Neutrophil (primary cell): ENCODE results near the genes NCR3LG1 and SAA4.

- PRO-cap = no peak
Measured at GRCh38 chr11:16193636-16194554, 162.5 kb downstream of the SOX6 start.

- PRO-cap = no peak
Measured at GRCh38 chr11:16739209-16739926, 921 bp downstream of the C11orf58 start.

GRCh38 chr11:16751073-16751796, 12.8 kb downstream of the C11orf58 start:
- PRO-cap = no peak

DNA sequence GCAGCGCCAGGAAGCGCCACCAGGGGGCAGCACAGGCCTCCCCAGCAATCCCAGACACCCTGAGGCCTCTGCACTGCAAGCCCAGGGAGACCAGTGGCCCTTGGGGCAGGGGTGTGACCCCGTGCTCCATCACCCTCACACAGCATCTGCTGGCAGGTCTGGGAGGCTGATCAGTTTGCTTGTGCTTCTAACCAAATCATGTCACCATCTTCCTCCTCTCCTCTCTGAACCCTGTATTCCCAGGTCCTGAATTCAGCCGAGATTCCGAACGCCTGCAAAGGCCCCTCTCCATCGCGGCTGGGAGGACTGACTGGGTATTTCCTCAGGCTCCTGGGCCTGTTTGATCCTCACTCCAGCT, 50.1 kb downstream of the C11orf58 start:
- PRO-cap = no peak

DNA sequence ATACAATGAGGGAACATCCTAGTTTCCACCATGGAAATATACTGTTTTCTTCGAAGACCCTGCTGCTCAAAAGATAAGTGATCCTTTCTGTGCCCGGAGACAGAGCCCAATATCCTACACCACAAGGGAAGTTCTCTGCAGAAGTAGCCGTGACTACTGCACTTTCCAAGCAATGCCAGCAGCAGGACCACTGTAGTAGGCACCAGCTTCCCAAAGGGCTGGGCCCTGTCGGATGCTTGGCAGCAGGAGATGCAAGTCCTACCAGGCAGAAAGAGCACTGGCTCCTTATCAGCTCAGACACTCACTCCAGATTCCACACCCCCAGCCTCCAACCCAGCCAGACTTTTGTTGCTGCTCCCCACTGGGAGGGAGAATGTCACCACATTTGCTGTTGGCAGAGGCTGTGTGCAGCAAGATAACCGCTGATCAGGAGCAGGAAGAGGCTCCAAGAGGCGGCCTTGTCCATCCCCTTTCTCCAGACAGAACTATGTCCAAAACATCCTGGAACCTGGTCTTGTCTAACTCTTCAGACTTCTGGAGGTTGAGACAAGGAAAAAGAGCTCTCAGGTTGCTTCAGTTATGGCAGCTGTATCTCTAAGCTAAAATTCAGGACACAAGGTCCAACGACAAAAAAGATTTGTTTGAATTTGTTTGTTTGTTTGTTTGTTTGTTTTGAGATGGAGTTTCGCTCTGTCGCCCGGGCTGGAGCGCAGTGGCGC, 118.8 kb downstream of the C11orf58 start:
- PRO-cap = no peak

DNA sequence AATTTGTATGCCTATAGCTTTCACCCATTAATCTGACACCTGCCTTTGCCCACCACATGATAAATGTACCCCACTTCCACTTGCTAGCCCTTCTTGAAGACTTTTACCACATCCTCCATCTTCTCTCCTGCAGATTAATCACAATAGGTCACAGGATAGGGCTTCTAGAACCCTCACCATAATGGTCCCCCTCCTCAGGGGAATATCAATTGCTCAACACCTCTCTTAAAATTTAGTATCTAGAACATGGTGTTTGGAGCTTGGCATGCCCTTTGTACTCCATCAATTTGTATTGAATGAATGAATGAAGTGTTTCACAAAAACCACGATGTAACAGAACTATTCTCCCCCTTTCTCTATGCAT, 126.4 kb downstream of the C11orf58 start:
- PRO-cap = no peak

- PRO-cap = no peak
Measured at GRCh38 chr11:16920460-16921041, 93.7 kb downstream of the PLEKHA7 start.

DNA sequence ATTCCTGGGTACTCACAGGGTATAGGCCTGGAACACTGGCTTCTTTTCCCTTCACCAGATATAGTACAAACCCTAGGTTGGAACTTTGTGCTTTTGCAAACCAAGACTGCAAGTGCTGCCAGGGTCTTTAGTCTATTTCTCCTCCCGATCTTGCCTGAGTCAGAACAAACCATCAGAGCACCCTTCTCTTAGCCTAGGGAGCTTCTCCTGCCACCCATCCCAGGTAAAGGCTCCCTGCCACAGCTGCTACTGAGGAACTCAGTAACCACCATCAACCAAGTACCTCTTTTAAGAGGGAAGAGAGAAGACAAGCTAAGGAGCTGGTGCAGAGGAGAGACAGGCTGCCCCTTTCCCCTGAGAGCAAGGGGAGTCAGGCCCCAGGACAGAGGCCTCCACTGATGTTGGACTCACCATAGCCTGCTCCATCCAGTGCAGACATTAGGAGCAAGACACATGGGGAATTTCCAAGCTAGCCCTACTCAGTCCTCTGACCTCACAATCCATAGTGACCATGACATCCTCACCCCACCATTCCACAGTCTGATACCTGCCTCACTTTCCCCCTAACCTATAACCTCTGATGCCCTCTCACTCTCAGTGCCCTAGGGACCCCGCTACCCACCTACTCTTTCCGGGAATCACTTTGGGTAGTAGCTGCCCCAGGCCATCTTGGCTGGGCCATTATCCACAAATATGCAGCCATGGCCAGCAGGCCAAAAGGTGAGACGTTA, 91.5 kb downstream of the PLEKHA7 start:
- PRO-cap = no peak

DNA sequence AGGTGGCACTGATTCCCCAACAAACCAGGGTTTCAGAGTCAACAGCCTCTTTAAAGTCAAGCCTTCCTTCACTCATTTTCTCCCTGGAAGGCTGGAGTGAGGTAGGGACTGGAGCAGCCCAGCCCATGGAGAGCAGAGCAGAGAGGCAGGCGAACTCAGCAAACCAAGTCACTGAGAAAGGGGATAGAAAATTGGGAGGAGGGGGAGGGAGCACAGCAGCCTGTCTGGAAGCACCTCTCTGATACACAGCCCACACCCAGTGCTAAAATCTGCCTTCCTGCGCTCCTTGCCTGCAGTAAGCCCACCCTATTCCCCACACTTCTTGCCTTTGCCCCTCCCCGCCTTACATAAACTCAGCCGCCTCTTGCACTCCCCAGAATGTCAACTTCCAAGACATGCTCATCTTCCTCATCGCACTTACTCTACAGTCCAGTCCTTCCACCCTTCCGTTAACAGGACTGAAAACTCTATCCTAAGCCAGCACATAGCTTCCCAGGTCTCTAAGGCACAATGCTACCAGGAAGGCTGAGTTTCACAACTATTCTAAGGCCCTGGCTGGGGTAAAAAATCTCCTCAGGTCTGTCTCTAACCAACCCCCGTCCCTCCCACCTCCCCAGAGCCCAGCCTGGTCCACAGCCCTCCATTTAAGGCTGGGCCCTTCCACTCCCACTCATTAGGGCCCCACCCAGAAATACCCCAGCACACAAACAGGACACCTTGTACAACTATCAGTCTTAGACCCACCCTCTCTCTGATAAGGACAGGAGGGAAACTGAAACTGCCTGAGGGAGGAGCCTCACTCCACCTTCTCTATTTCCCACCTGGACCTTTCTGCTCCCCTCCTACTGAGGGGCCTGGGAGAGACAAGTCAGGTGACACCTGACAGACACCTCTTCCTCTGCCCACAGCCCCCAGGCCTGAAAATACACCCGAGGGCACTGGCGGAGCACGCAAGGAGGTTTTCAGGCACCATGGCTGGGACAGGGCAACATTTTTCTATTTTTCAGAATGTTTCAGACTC, 90.5 kb downstream of the PLEKHA7 start:
- PRO-cap = no peak

DNA sequence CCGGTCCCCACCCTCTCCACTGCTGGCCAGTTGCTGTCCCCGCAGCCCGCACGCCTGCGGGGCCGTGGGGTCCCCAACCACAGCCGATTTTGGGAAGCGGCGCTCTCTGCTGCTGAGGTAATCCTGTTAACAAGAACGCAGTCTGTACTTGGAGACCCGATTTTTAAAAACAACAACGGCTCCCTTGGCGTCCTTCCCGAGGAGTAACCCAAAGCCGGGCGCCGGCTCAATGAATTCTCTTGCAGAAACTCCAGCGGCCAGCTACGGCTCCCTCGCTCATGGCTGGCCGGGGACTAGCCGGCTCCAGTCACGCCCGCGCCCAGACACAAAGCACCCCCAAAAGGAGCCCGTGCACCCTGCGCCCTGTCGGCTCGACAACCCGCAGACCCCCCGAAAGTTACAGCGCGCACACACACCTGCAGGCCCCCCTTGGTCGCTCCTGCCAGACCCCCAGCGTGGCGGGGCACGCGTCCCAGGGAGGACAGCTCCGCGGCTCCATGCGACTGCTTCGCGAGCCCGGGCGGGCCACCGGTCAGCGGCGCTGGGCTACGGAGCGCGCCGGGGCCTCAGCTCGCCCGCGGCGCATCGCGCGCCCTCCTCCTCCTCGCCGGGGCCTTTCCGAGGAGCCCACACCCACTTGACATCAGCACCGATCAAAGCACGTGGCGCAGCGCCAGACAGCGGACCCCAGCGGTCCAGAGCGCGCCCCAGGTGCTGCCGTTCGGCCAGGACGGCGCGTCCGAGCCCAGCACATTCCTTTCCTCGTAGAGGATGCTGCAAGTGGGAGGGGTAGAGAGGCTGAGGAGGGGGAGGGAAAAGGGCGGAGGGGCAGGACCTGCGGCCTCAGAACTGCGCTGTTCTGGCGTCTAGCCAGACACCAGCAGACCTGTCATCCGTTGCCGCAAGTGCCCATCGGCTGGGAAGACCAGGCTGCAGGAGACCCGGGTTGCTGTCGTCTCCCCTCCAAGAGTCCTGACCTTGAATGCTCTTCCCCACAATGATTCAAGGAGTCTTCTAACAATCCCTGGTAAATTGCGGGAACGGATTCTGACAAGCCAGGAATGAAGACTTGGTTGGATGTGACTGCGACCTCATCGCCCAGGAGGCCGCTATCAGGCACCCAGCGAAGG, 88.7 kb downstream of the PLEKHA7 start:
- PRO-cap = no peak

GRCh38 chr11:16992958-16994036, 20.9 kb downstream of the PLEKHA7 start:
- PRO-cap = no peak

- PRO-cap = no peak
Measured at GRCh38 chr11:17015698-17016108, 1.5 kb upstream of the PLEKHA7 start.

GRCh38 chr11:17351520-17352203, at the start of gene NCR3LG1:
Gene NCR3LG1, plus strand, starts transcription at chr11:17351800.
- PRO-cap = unidirectional peak, plus-strand start at chr11:17351802

GRCh38 chr11:17497957-17498556, 21.4 kb upstream of the ABCC8 start:
- PRO-cap = no peak

- PRO-cap = no peak
Measured at GRCh38 chr11:17522572-17523541, 21.4 kb downstream of the USH1C start.

DNA sequence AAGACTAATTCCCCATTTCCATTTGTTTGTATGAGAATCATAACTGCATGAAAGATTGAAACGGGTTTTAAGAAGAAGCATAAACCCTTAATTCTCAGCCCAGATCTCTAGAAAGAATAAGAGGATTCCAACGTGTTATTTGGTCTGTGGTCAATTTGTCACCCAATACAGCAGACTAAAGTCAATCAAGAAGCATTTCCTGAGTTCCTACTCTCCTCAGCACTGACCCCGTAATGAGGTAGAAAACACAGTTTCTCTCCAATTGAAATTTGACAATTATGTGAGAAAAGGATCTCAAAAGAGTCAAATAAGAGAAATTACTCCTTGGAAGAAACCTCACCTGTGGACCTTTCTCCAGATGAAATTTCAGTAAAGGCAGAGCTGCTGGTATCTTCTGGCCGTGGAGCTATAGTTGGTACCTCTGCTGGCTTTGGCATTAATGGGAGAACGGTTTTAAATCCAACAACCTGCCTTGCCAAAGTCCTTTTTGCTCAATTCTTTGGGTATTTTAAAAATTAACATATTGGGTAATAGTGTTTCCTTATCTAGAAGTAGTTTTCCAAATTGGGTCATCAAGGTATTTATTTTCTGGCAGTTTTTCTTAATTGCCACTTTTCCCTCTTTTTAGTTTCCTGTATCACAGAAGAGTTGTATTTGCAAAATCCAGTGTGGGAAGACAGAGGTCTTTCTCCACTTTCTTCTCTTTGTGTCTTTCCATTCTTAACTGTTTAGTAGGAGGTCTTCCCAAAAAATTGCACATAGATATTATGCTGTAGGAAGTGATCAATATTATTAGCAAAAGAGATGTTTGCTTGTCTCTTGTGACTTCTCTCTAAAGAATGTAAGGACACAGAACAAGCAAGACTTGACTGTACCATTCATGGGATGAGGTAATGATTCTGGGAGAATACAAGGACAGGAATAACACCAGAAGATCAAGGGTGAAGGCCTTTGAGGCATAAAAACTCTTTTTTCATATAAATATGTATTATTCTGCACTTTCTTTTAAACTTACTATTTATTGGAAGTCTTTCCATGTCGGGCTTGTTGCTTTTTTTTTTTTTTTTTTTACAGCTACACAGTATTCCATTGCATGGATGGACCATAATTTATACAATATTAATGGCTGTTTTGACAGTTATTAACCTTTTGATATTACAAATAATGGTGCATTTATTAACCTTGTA, at the start of gene SAA4:
TSS of gene SAA4 (minus strand) at position 426 of the 1,187 bp plus-strand sequence.
- PRO-cap = no peak

- PRO-cap = no peak
Measured at GRCh38 chr11:18310738-18311418, 11.1 kb downstream of the HPS5 start.

DNA sequence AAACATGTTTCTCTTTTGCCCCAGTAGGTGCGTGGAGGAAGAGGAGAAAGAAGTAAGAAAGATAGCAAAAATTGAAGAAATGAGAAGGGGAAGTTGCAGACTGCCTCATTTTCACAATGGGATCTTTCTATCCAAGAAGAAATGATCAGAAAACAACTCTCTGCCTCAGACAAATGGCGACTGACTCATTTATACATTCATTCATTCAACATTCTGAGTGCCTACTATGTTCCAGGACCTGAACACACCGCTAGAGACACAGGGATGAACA, 379 bp downstream of the HPS5 start:
- PRO-cap = no peak

DNA sequence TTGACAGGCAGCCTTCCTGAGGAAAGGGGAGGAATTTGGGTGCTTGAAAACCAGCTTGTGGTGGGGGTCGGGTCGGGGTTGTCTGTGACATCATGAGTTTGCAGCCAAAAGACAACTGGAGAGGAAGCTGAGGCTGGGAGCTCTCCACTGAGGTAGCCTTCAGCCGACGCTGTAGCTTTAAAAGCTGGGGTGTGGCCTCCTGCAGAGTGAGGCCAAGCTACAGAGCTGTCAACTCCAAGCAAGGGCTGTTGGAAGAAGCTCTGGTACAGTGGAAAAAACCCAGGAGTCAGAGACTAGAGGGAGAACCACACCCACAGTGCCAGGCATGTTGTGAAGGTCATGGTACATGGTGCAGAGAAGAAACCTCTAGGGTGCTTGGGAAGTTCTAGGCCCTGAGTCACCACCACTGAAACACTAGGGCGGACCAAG, 10.8 kb upstream of the LDHA start:
- PRO-cap = no peak

GRCh38 chr11:18605323-18606377, 6.1 kb downstream of the MISFA start:
- PRO-cap = no peak